ENCODE results near the genes RBM46 and ETFDH.

GRCh38 chr4:154616641-154617126 lies 4.2 kb upstream of the FGG start:
- RRBS: no CpG with 5 or more reads among the region's 3 CpGs

- RRBS: 66% methylated on average over 9 of the region's 27 CpGs
These were observed at the start of gene RBM46 for GRCh38 chr4:154781187-154781469. RBM46 (plus strand) TSS chr4:154781272.

GRCh38 chr4:155442430-155442899 lies 65.7 kb upstream of the MAP9 start:
- RRBS: no CpG with 5 or more reads among the region's 2 CpGs

GRCh38 chr4:155759616-155760460 lies 1.0 kb downstream of the GUCY1B1 start:
- RRBS: 97% methylated on average over 23 of the region's 64 CpGs

GRCh38 chr4:155789437-155789856 lies 30.6 kb downstream of the GUCY1B1 start:
- RRBS: no CpG with 5 or more reads among the region's 6 CpGs

- RRBS: no CpG with 5 or more reads among the region's 1 CpG
These were observed 92.2 kb downstream of the TMEM144 start for GRCh38 chr4:158302458-158302926.

GRCh38 chr4:158671757-158672529 lies at the start of gene ETFDH:
ETFDH (plus strand) TSS chr4:158672296.
- RRBS: 2% methylated on average over 14 of the region's 69 CpGs

- RRBS: no CpG with 5 or more reads among the region's 1 CpG
These were observed 2.0 kb upstream of the FNIP2 start for GRCh38 chr4:158766908-158767220.

DNA sequence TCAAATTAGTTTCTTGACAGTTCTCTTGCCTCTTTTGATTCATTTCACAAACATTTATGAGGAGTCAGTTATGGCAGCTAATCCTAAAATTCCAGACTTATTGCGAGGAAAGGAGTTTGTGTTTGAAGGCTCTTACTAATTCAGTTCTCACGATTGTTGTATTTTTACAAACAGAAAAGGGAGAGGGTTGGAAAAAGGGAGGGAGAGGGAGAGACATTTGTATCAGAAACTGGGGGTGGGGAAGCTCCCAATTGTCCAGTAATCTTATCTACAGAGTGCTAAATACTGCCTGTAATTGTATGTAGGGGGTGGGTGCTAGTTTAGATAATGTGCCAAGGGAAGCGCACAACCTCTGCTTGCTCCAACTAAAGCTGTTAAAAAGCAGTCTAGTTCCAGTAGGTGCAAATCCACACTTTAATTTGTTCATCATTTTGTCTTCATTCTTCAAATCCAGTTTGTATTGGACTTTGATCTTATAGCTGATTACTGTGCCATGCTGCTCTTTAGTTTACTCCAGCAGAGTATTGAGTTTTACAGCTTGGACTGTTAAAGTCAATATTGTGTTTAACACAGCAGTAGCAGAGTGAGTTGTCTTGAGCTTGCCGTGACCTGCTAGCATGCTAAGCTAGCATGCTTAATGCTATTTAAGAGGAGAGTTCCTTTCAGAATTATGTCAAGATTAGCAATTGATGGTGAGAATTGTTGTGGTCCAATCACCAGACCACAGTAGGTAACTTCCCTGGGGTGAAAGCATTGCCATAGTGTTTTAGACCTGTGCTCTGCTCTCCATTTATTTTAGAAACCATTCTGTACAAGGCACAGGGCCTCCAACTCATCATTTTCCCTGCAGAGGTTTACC lies 13.9 kb downstream of the FNIP2 start:
- RRBS: no CpG with 5 or more reads among the region's 4 CpGs

DNA sequence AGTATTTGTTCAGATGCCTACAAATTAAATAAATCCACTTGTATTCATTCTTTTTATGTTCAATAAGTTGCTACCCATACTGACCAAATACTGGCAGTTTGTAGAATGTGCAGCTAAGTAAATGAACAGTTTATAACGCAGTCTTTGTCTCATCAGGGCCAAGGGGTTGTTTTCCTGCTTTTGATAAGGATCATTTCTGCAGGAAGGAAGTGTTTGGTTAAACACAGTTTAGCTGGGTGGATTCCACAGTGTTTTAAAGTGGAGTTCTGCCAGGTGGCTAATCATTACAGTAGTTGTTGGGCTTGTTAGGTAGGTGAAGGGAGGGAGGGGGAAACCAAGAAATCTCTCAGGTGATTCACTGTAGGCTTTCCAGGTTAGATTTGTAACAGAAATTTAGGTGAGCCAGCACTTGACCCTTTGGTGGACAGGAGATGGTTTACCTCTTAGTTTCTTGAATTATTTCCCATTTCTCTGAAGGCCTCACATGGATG lies 58.0 kb downstream of the FNIP2 start:
- RRBS: no CpG with 5 or more reads among the region's 1 CpG

DNA sequence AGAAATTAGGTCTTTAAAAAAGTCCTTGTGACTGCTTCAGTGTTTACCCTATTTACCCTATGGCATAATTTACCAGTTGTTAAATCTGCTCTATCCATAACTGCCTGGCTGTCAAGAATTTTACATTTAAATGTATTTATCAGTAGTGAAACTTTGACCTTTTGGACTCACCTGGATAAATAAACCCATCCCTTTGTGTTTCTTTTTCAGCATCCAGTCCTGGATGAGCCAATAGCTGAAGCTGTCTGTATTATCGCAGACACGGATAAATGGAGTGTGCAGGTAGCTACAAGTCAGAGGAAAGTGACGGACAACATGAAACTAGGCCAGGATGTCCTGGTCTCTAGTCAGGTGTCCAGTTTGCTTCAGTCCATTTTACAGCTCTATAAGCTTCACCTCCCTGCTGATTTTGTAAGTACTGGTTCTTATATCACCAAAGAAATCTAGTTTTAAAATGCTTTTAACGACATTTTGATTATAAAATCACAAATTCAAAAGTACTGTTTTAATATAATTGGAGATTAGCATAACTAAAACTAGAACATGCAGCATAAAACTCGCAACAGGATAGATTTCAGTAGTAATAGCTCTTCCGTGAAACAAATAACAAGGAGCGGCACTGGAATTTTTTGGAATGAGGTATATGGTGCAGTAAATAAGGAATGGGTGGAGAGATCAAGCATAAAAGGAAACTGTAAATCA lies 122.6 kb downstream of the FNIP2 start:
- RRBS: no CpG with 5 or more reads among the region's 7 CpGs

DNA sequence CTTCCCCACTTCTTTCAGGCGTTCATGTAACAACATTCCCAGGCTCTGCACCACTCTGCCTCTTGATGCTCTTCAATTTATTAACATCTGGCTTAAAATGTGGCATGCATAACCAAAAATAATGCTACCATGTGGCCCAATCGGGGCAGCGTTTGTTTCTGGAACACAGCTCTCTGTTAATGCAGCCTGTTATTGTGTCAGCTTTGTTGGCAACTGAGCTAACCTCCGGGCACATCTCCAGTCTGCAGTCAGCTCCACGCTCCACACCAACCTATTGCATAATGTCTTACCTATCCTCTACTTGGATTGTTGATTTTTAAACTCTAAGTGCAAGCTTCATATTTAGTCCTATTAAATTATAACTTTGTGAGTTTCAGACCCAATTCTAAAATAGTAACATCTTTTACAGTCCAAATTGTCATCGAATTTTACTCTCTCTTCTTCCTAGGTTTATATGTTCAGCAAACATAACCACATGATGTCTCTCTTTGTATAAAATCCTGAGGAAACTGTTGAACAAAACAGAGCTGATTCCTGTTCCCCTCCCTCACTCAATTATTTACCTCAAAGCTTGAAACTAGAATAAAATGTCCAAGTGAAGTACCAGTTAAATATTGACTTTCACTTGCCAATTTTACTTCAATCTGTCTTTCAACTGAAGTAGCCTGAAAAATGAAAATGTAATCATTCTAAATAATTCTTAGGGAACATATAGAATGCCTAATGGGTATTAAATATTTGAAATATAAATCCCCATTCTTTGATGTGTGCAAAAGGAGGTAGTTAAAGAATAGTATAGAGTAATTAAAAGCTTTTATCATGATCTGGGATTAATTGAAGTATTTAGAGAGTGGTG lies 24.3 kb downstream of the C4orf45 start:
- RRBS: no CpG with 5 or more reads among the region's 6 CpGs

DNA sequence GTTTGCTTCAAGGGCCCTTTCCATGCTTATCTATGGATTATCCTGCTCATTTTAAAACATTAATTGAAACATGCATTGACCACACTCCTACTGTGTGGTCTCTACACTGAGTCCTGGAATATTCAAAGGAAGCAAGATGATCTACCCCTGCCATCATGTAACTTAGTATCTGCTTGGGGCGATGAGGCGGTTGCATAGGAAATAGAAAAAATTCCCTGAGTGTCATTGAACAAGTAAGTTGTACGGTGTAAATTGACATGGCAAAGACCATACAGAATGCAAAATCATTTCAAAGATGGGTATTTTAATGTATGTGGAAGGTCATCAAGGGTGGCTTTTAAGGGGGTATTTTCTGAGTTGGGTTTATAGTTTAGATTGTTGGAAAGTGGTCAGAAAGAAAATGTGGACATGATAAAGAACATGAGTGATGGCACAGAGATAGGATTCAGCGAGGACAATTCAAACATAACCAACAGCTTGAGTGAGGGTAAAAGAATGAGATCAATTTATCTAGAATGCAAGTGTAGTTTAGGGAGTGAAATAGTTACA lies 113.3 kb downstream of the RAPGEF2 start:
- RRBS: no CpG with 5 or more reads among the region's 4 CpGs

DNA sequence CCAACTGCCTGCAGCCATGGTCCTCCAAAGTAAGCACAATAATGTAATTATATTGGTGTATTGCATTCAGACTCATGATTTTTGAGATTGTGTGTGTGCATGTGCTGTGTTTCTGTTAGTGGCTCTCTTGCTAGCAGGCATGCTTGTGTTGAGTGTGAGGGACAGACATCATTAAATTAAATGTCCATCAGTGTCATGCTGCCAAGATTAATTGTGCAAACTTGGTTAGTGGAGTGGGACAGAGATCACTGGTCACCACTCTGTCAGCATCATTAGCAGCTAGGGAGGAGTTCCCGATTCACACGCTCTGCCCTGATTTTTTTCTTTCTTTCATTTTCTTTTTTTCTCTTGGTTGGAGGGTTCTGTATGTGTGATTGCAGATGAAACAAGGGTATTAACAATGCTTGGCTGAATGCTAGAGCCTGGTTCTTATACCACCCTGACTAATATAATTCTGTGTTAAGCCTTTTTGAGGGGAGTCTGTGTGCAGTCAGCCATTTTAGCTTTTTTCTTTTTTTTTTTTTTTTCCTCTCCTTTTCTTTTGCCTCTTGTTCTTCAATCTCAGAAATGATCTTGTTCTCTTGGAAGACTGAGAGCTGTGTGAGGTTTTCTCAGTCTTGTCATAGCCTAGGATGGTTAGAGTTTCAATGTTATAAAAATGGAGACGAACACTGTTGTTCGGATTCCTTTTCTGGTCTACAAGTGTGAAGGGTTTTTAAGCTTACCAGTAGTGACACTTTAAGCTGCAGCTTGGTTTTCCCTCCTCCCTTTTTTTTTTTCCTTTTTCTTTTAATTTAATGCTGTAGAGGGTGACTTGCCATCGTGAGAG lies 164.6 kb downstream of the RAPGEF2 start:
- RRBS: no CpG with 5 or more reads among the region's 5 CpGs

GRCh38 chr4:159289216-159289981 lies 186.5 kb downstream of the RAPGEF2 start:
- RRBS: no CpG with 5 or more reads among the region's 2 CpGs

DNA sequence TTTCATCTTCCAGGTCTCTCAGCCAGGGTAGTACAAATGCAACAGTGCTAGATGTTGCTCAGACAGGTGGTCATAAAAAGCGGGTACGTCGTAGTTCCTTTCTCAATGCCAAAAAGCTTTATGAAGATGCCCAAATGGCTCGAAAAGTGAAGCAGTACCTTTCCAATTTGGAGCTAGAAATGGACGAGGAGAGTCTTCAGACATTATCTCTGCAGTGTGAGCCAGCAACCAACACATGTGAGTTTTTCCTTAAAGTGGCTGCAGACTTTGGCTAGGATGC lies 242.2 kb downstream of the RAPGEF2 start:
- RRBS: no CpG with 5 or more reads among the region's 5 CpGs

DNA sequence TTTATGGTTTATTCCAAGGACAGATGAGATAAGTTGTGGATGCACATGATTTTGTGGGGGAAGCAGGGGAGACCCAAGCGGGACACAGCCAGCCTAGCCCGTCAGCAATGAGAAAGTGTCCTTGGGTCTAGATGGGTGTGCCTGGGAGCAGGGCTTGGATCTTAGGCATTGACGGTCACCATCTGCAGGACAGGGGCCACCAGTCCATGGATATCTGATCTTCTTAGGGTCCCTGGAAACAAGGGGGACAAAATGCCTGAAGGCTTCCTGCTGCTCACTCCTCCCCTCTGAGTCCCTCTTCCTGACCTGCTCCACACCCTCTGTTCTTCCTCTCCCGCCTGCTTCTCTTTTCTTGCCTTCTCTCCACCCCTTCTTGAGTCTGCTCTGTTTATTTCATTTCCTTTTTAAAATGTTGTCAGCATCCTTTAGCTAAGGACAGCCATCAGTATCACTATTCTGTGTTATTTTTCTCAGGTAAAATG lies 298.4 kb downstream of the RAPGEF2 start:
- RRBS: no CpG with 5 or more reads among the region's 4 CpGs

DNA sequence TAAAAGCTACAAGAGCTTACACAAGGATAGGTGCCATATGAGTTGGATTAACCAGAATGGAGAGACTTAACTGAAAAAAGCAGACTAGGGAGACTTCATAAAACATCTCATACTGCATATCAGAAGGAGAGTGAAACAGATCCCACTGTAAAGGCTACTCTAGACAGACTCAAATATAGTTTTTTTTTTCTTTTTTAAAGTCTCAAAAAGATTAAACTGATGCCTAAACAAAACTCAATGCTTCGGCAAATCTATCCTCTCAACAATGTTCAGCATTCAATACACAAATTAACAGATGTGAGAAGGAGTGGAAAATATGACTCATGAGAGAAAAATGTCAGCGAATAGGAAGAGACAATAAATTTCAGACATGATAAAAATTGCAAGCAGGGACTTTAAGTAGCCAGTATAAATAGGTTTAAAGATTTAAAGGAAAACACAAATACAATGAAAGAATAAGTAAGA lies 586.0 kb downstream of the FSTL5 start:
- RRBS: no CpG with 5 or more reads among the region's 2 CpGs

DNA sequence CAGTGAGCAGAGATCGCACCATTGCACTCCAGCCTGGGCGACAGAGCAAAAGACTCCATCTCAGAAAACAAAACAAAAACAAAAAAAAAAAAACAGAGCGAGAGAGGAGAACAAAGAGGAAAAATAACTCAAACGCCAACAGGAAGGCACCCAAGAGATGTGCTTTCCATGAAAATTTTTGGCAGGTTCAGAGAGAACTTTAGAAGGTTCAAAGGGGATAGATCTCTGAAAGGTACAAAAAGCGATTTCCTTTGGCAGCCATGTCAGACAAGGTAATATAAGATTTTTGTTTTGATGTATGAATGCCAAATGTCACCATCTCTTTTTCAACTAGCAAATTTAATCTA lies 11.9 kb downstream of the NAF1 start:
- RRBS: no CpG with 5 or more reads among the region's 5 CpGs